ENCODE results near the genes KLRK1 and MAGOHB.

DNA sequence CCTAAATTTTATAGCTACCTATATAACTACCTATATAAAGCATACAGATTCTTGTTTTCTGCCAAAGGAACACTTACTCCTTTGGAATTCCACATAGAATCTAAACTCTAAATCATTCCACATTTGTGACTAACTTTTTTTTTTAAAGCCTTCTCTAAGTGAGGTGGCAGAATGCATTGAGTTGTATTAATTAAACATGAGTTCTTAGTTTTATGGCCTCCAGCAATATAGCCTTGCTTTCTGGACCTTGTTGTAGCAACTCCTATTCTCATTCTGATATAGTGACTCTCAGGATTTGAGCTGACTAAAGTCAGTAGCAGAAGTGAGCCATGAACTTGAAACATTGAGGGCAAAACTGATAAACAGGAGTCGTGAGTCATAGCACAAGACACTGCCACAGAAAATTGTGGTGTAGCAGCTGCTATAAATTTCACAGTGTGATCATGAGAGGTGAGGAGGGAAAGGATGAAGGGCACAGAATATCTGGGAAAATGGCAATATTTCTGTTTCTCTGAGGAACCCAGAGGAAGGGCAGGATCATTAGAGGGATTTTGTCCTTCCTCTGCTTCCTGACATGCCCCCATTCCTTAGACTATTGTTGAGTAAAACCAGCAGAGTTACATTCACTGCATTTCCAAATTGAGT lies 7.3 kb downstream of the KLRG1 start:
- PRO-cap = no peak

DNA sequence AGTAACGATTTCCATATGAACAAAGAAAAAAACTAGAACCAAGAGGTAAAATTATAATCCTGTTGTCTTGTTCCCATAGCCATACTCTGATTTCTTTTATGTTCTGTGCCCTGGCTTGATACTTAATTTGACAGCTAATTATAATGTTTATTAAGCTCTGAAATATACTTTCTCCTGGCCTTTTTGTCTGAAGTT lies 51.9 kb downstream of the A2M start:
- PRO-cap = no peak

DNA sequence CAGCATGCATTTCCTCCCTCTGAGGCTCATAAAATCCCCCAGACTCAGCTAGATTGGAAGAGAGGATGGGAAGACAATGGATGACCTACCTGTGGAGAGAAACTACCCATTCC lies 50.1 kb downstream of the A2M start:
- PRO-cap = no peak

GRCh38 chr12:9066818-9067182 lies 48.9 kb downstream of the A2M start:
- PRO-cap = no peak

DNA sequence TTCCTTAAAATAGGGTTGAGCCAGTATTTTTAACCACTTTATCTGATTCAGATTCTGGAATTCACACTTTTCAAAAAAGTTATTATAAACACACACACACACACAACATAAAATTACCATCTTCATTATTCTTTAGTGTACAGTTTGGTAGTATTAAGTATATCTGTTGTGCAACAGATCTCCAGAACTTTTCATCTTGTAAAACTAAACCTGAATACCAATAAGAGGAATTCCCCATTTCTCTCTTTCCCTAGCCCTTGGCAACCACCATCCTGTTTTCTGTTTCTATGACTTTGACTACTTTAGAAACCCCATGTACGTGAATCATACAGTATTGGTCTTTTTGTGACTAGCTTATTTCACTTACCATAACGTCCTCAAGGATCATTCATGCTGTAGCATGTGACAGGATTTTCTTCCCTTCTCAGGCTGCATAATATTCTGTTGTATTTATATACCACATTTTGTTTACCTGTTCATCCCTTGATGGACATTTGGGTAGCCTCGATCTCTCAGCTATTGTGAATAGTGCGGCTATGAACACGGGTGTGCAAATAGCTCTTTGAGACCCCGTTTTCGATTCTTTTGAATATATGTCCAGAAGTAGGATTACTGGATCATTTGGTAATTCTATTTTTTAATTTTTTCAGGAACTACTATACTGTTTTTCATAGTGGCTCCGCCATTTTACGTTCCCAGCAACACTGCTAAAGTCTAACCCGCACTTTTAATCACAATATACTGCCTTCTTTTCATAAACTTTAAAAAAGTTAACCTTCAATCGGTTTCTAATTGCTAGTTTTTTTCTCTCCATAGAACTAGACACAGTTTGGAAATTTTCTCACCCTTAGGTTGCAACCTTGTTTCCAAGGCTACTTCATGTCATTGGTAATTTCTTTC lies 12.1 kb downstream of the A2M start:
- PRO-cap = no peak

DNA sequence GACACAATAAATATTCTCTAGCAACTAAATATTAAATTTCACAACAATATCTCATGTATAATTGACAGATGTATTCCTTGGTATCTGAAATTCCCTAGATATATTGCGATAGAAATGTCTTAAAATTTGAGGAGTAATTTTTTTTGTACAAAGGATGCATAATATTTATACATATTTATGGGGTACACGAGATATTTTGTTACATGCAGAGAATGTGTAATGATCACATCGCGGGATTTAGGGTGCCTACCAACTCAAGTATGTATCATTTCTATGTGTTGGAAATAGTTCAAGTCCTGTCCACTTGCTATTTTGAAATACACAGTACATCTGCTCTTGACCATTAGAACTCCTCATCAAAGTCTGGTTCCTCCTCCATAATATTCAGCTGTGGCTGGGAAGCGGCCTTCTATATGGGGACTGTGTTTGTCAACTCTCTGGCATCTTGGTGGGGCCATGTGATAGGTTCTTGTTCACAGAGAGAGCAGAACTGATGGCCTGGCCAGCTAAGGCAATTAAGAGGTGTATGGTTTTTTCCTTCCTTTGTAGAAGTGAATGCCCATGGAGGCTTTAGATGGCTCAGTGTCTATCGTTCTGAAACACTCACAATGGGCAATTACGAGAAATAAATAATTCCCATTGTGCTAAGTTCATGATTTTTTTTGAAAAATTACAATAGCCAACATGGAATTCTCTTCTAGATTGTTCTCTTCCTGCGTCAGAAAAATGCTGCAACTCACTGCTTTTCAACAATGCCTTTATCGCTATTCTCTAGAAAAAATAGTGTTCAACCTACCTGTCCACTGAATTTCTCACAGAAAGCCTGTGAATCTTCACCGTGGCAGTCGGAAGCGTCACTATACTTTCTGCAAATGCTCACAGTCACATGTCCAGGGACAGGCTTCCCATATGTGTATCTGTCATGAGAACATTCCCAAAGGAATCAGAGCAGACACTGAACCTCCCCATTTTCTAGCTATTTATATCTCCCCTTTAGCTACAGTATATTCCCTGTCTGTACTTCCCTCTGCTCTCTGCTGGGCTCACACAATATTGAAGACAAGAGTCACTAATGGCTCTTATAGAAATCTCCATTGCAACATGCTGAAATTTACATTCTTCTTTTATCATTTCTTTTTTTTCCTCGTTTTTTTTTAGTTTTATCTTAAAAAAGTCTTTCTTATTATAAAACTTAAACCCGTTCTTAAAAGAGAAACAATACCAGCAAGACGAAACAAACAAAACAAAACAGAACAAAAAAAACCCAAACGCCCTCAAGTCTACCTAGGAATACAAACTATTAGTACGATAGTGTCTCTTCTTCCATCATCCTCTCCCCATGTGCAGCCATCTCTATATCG lies 8.5 kb downstream of the A2M start:
- PRO-cap = bidirectional peak, plus-strand start at position 1,007 of the sequence, minus-strand start at position 827 of the sequence

DNA sequence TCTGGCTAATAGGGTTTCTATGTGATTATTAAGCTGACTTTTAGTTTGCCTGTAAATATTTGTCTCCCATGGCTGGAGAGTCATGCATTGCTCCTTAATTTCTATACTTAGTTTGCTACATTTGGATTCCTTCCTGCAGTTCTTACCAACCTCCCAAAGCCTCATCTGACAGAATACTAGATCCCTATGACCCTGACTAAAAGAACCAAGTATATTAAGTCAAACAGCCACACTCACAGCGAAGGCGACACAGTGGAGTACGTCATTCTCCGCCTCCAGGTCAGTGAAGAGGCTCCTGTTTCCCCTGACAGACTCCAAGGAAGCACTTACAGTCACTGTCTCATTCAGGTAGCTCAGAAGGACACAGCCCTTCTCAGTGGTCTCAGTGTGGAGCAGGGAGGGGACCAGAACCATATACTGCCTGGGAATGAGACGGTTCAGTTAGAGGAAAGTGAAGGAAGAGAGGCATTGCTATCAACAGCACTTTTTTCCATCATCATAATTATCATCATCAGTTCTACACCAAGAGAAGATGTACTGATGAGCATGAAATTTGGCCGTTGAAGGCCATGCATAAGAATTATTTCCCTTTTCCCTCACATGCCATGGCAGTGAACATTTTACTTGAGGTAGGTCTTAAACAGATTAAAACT lies 2.5 kb downstream of the A2M start:
- PRO-cap = unidirectional peak, plus-strand start at position 335 of the sequence

DNA sequence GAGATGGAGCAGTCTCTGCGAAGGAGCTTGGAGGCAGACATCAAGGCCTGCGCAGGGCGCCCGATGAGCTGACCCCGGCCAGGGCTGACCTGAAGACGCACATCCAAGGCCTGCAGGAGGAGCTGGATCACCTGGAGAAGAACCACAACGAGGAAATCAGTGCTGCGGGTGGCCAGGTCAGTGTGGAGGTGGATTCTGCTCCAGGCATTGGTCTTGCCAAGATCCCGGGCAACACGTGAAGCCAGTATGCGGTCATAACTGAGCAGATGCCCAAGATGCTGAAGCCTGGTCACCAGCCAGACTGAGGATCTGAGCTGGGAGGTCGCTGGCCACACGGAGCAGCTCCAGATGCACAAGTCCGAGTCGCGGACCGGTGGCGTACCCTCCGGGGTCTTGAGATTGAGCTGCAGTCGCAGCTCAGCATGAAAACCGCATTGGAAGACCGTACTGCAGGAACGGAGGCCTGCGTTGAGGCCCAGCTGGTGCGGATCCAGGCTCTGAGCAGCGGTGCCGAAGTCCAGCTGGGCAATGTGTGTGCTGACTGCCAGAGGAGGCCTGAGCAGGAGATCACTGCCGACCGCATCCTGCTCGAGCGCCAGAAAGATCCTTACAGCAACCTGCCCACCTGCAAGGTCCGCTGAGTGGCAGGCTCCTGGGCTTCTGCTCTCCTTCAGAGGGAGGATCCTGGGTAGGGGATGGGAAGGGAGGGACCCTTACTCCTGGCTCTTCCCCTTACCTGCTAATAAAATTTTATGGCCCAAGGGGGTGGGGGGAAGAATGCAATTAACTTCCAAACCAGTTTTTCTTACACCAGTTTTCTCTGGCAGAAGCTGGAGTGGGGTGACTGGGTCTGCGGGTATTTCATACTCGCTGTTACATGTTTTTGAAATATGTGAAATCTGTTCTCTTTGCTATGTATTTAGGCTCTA lies 12.5 kb upstream of the A2M start:
- PRO-cap = no peak

DNA sequence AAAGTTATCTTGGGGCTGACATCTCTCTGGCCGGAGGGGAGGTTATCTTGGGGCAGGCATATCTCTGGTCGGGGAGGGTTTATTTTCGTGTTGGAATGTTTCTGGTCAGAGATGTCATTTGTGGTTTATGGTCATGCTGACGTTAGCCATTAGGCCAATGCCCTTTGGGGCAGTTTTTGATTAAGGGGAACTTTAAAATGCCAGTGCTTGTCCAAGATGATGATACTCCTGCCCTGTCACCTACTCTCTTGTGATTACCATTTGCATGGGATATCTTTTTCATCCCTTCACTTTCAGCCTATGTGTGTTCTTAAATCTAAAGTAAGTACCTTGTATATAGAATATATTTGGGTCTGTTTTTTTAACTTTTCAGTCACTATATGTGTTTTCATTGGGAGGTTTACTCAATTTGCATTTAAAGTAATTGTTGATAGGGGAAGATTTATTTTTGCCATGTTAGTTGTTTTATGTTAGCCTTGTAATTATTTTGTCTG lies 29.1 kb upstream of the A2M start:
- PRO-cap = no peak

DNA sequence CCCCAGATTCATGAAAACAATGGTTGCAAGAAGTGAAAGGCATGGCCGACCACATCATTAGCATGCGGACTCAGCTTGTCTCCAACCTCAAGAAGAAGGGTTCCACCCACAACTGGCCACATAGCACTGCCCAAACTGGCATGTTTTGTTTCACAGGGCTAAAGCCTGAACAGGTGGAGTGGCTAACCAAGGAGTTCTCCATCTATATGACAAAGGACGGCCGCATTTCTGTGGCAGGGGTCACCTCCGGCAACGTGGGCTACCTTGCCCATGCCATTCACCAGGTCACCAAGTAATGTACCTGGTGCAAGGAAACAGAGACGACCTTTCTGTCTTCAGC lies 26.8 kb upstream of the CLEC2D start:
- PRO-cap = no peak

- PRO-cap = no peak
Observed at GRCh38 chr12:9643056-9643286, 26.5 kb upstream of the CLEC2D start.

DNA sequence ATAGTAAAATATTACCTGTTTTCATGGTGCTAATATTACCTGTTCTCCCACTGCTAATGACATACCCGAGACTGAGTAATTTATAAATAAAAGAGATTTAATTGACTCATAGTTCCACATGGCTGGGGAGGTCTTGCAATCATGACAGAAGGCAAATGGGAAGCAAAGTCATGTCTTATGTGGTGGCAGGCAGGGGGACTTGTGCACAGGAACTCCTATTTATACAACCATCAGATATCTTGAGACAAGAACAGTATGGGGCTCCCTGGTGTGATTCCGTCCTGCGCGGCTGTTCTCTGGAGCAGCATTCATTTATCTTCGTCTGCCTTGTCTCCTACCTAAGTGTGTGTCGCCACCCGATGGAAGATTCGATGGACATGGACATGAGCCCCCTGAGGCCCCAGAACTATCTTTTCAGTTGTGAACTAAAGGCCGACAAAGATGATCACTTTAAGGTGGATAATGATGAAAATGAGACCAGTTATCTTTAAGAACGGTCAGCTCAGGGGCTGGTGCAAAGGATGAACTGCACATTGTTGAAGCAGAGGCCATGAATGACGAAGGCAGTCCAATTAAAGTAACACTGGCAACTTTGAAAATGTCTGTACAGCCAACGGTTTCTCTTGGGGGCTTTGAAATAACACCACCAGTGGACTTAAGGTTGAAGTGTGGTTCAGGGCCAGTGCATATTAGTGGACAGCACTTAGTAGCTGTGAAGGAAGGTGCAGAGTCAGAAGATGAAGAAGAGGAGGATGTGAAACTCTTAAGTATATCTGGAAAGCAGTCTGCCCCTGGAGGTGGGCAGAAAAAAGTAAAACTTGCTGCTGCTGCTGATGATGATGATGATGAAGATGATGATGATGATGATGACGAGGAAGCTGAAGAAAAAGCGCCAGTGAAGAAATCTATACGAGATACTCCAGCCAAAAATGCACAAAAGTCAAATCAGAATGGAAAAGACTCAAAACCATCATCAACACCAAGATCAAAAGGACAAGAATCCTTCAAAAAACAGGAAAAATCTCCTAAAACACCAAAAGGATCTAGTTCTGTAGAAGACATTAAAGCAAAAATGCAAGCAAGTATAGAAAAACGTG lies 25.9 kb downstream of the CLEC2D start:
- PRO-cap = no peak

- PRO-cap = no peak
Observed at GRCh38 chr12:9699769-9700194, 30.3 kb downstream of the CLEC2D start.

GRCh38 chr12:10154123-10154586 lies 17.8 kb downstream of the OLR1 start:
- PRO-cap = no peak

GRCh38 chr12:10167411-10168213 lies 4.3 kb downstream of the OLR1 start:
- PRO-cap = no peak

DNA sequence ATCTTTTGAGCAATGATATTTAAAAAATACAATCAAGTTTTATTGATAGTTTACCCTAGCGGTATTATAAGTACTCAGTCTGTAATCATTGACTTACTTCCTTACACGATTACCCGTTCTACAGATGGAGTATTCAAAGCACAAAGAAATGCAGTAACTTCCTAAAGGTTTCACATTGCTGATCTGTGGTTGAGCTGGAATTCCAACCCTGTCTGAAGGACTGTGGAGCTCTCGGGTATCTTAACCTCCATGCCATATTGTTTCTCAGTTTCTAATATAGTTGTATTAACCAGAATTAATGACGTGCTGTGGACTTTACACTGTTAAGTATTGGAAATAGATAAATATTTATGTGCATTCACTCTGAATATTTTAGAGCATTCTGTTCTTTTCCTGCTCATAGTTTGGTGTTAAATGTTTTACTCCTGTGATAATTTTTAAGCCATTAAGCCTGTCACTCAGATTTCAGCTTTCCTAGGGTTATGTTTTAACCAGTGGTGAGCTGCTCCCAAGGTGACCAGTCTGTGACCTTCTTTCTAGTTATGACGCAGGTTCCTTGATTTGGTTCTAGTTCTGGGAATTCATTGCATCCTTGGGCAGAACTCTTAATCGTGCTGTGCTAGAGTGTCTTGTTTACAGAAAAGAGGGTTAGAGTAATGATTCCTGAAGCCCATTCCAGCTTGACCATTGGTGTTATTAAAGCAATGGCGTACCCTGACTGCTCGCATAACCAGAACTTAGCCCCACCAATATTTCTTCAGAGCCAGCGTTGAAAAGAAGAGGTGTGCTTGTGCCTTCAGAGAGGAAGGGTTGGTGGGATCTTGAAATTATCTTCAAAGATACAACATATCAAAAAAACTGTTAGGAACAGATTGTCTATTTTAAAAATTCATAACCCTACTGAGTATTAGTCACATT lies 2.1 kb downstream of the GABARAPL1 start:
- PRO-cap = no peak

GRCh38 chr12:10225806-10226499 lies 13.3 kb downstream of the GABARAPL1 start:
- PRO-cap = no peak

DNA sequence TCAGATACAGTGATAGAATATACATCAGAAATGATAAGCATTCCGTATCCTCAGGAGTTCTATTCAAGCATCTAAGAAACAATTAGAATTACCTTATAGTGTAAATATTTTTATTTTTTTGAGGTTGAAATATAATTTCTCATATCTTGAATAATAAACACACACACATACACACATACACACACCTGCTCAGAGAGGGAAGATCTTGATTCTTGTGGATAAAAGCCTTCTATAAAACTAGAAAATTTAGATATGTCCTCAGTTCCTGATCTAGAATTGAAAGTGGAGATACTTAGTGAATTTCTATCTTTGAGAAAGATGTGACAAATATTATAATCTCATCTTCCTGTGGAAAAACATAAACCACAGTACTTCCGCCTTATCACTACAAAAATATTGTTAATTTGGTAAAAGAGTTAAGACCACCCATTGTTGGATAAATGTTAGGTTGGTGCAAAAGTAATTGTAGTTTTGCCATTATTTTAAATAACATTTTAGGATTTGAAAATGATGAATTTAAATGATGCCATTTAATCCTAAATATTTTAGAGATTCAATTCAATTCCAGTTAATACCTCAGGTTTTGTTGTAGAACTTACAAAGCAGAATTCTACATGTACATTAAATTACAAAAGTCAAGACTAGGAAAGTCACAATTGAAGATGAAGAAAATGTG lies at the start of gene KLRK1:
Gene KLRK1, minus strand, starts transcription at position 284 of the 676 bp plus-strand sequence.
- PRO-cap = no peak

DNA sequence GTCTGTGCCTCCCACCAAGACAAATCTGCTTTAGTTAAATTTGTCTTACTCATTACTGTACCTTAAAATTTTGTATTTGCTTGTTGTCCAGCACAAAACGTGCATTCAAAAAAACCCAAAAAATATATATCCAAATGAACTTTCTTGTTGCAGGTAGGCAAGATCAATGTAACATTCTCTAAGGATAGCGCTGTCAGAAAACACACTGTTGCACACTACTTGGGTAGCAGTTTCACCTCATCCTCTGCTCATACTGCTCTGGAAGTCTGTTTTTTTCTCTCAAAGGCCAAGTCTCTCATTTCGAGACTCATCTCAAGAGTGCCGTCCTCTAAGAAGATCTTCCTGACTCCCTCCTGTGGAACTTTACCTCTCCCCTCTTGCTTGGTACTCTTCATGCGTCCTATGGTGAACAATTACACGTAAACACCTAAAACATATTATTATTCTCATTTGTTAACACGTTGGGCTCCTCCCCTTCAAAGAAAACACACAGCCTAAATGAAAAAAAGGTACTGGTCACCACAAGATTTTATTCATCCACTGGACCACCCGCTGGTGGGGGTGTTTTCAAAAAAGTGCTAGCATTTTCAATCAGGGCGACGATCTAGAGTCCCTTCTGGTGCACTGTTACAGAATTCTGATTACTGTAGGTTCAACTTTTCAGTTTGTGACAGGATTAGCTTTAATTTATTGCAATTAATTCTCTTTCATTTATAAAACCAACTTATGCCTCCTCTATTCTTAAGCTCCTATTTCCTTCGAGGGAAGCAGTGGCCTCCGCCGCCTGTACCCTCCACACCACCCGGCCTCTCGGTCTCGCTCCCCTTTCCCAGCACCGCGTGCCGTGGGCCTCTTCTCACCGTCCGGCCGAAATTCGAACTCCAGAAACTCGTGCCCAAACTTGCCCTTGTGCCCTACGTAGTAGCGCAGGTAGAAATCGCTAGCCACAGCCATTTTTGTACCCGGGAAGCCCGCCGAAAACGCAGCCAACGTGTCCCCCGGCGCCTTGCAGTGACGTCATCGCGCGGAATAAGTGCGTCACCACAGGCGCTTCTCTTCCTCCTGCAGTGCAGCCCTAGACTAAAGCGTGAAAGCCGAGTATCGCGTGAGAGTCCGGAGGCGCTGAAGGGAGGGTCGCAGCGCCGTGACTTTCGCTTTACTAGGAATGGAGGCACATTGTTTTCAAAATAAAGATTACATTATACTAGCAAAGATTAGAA lies at the start of gene MAGOHB:
Gene MAGOHB, minus strand, starts transcription at position 1,031 of the 1,220 bp plus-strand sequence.
- PRO-cap = unidirectional peak, plus-strand start at position 532 of the sequence; bidirectional peak, plus-strand start at position 1,088 of the sequence, minus-strand start at position 982 of the sequence

GRCh38 chr12:10707152-10707974 lies 15.8 kb downstream of the YBX3 start:
- PRO-cap = no peak